Measurements from ENCODE around the genes DDX1 and GEN1.

DNA sequence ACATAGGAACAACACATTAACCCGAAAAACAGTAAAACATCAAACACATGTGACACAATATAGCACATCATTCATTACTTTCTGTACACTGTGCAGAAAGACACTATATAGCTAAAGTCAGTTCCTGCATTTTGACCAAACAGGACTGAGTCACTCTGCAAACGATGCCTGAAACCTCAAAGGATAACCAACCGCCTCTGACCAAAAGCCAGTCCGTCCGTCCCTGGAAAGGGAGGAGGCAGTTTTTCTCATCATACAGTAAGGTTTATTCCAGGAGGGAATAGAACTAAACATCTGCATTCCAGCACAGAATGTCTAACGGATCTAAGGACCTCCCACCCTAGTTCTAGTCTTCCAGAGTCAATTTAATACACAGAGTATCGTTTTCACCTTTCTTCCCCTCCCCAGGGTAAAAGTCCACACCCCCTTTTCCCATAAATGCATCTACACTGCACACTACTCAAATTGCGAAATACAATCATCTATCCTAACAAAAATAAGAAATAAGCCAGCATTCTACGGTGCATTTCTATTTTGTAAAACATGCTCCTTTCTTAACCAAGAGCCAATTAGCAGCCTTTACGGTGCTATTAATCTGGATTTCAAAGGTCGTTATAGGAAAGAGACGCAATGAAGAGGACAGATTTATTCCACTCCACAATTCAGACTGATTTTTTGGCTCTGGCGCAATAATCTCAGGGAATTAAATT is 1.6 kb downstream of the ROCK2 start:
- PRO-cap, result no peak
- RAMPAGE, long total RNA, result no peak
- RRBS, result no CpG with 5 or more reads among the region's 13 CpGs

DNA sequence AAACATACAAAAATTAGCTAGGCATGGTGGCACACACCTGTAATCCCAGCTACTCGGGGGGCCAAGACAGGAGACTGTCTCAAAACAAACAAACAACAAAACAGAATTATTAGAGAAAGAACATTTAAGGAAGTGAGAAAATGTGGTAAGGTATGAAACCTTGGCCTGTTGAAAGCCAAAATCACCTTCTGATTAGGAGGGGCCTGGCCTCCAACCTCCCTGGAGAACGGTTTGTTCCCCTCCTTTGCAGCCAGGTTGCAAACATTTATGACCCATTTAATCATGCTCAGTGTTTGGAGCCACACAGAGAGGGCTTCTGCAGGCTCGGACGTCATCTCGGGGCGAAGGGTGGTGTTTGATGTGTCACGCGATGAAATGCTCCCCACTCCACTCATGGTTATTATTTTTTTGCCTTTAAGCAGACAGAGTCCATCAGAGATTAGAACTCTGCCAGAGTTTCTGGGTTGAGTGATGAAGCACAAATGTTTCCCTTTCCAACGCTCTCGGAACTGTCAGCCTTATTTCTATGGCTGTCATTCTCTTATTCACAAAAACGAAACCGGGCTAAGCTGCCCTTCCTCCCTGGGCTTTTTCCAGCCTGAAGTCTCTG is 33.5 kb upstream of the ROCK2 start:
- PRO-cap, result no peak
- RAMPAGE, long total RNA, result no peak
- RRBS, result no CpG with 5 or more reads among the region's 12 CpGs

DNA sequence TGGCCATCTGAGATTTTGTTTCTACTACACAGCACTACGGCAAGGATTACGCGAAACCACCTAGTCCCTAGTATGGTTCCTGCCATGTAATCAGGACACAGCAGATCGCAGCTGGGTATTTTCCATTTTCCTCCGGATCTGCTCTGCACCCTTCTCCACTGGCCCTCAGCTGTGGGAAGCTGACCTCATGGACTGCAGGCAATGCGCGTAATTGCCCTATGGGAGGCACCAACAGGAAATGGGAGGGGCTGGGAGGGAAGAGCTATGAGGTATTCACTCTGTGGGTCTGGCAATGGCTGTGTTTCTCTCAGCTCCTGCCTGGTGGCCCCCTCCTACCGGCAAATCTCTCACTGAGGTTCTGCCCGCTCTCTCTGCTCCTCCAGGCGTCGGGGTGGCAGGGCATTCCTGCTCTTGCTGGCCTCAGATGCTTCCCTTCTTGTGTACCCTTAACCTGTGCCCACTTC is 59.3 kb upstream of the ROCK2 start:
- PRO-cap, result no peak
- RAMPAGE, long total RNA, result no peak
- RRBS, result no CpG with 5 or more reads among the region's 11 CpGs

DNA sequence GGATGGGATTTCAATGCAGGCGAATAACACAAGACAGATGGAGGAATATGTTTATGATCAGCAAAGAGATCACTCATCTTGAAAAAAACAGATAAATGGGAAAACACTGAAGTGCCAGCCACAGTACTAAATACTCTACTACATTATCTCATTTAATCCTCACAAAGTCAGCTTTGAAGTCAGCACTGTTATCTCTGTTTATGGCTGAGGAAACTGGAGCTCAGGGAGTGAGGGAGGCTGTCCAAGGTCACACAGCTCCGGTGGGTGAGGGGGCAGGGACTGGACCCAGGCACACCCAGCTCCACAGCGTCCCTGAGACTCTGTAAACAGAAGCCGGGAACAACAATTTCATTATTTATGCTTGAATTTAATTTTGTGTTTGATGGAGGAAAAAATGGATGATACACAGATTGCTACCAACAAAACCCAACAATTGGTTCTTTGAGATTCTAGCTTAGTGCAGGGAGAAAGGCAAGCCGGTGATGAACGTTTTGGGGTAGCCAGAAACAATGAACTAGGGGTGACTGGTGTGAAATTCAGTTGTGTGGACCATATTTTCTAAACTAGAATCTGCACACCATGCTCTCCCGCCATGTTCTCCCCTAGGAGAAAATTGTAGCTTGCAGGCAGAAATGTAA is 512 bp upstream of the GREB1 start:
- PRO-cap, result no peak
- RAMPAGE, long total RNA, result no peak
- RRBS, result 46% methylated on average over 3 of the region's 7 CpGs

- PRO-cap, result no peak
- RAMPAGE, long total RNA, result no peak
- RRBS, result no CpG with 5 or more reads among the region's 8 CpGs
These were observed 23.0 kb upstream of the NTSR2 start for GRCh38 chr2:11692936-11693504.

GRCh38 chr2:11710300-11710765 is 36.1 kb upstream of the LPIN1 start:
- PRO-cap, result no peak
- RAMPAGE, long total RNA, result no peak
- RRBS, result no CpG with 5 or more reads among the region's 3 CpGs

DNA sequence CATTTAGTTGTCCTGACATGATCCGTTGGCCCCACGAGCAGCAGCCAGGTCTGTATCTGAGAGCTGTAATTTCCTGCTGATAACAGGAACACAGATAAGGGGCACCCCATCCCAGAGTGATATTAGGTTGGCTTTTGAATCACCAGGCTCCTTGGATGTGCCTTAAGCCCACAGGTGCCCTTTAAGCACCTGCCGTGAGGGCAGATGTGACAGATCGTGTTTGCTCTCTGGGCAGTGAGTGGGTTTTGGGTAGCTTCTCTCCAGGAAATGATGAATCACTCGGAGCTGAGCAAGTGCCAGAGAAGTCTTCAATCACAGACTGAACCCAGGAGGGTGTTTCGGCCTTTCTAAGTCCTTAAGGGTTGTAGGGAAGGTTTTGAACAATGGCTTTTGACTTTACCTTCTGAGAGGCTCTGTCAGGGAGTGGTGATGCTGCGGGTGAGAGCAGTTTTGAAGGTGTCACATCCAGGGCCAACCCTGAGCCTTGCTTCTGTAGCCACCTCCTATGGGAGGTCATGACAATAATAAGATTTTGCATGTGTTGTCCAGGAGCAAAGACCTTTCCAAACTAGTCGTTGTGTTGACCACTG is 7.8 kb downstream of the LPIN1 start:
- PRO-cap, result no peak
- RAMPAGE, long total RNA, result no peak
- RRBS, result no CpG with 5 or more reads among the region's 8 CpGs

DNA sequence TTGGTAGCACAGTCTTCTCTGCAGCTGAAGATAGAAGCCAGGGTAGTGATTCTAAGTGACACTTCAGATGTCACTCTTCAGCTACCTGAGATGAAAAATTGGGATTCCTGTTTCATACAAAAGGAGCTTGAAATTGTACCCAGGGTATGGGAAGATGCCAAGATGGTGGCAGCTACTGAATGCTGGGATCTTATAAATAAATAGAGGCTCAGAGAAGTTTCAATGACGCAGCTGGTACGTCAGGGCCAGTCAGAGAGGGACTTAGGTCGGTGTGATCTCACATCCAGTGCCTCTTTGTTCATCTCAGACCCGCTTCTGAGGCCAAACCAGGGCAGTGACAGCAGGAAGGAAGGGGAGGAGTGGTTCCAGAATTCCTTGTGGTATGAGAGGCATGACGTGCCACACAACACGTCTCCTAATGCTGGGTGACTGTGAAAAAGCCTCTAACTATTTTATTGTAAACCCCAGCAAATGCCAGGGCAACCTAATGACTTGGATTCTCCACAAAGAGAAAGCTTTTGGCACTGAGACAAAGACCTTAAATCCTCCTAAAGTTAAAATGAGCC is 423.2 kb downstream of the LPIN1 start:
- PRO-cap, result no peak
- RAMPAGE, long total RNA, result no peak
- RRBS, result no CpG with 5 or more reads among the region's 6 CpGs

DNA sequence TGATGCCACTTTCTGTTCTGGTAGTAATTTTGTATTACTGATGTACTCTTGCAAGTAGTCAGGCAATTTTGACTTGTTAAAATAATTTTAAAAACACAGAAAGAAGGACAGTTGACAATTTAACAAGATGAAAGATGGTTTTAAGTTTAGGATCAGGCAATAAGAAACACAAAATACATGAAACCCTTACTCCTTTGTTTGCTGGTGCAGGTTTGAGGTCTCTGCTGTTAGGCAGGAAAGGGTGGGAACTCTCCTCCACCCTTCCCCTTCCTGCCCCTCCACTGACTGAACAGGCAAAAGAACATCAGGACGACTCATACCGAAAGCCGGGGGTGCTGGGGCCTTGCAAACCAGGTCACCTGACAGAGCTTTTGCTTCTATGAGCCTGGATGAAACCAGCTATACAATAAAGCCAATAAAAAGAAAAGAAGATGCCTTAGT is 215.4 kb upstream of the TRIB2 start:
- PRO-cap, result no peak
- RAMPAGE, long total RNA, result no peak
- RRBS, result no CpG with 5 or more reads among the region's 3 CpGs

DNA sequence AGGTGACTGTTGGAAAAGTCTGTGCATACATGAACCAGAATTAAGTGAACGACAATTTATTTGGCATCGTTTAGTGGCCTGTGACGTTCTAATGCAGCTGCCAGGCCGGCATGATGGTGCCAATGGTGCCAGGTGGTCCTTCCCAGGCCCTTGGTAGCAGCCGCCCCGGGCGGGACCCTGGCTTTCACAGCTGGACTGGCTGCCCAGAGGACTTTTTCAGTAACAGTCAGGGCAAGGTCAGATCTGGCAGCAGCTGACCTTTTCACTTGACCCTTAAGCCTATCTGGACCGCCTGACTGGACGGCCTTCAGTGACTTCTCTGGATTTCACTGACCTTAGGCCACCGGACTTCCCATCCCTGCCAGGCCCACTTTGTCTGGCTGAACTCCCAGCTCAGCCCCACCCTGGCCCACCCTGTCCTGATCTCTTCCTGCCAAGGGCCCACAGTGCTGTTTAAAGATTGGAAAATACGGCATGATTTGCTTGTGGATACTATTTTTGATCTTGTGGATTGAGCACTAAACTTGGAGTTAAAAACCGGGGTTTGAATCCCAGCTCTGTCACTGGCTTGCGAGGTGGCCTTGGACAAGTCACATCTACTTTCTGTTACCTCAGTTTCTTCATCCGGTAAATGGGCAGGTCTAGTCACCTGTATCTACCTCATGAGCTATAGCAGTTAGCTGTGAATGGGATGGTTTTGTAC is 16.0 kb downstream of the TRIB2 start:
- PRO-cap, result no peak
- RAMPAGE, long total RNA, result no peak
- RRBS, result 38% methylated on average over 6 of the region's 14 CpGs

GRCh38 chr2:14635180-14635966 is 2.9 kb downstream of the LRATD1 start:
- PRO-cap, result no peak
- RAMPAGE, long total RNA, result no peak
- RRBS, result 2% methylated on average over 13 of the region's 38 CpGs

GRCh38 chr2:14717740-14718045 is 85.2 kb downstream of the LRATD1 start:
- PRO-cap, result no peak
- RAMPAGE, long total RNA, result no peak
- RRBS, result no CpG with 5 or more reads among the region's 2 CpGs

DNA sequence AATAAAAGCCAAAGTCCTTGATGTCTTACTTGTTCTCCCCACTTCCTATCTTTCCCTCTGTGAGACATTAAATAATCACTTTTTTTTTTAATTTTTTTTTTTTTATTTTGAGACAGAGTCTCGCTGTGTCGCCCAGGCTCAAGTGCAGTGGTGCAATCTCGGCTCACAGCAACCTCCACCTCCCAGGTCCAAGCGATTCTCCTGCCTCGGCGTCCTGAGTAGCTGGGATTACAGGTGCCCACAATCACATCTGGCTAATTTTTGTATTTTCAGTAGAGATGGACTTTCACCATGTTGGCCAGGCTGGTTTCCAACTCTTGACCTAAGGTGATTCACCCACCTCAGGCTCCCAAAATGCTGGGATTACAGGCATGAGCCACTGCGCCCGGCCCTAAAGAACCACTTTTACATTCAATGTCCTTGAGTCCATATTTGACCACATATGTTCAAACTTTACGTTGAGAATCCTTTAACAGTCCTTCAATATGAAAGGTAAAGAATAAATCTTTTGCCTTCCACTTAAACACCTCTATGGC is 156.6 kb downstream of the NBAS start:
- PRO-cap, result no peak
- RAMPAGE, long total RNA, result no peak
- RRBS, result no CpG with 5 or more reads among the region's 9 CpGs

DNA sequence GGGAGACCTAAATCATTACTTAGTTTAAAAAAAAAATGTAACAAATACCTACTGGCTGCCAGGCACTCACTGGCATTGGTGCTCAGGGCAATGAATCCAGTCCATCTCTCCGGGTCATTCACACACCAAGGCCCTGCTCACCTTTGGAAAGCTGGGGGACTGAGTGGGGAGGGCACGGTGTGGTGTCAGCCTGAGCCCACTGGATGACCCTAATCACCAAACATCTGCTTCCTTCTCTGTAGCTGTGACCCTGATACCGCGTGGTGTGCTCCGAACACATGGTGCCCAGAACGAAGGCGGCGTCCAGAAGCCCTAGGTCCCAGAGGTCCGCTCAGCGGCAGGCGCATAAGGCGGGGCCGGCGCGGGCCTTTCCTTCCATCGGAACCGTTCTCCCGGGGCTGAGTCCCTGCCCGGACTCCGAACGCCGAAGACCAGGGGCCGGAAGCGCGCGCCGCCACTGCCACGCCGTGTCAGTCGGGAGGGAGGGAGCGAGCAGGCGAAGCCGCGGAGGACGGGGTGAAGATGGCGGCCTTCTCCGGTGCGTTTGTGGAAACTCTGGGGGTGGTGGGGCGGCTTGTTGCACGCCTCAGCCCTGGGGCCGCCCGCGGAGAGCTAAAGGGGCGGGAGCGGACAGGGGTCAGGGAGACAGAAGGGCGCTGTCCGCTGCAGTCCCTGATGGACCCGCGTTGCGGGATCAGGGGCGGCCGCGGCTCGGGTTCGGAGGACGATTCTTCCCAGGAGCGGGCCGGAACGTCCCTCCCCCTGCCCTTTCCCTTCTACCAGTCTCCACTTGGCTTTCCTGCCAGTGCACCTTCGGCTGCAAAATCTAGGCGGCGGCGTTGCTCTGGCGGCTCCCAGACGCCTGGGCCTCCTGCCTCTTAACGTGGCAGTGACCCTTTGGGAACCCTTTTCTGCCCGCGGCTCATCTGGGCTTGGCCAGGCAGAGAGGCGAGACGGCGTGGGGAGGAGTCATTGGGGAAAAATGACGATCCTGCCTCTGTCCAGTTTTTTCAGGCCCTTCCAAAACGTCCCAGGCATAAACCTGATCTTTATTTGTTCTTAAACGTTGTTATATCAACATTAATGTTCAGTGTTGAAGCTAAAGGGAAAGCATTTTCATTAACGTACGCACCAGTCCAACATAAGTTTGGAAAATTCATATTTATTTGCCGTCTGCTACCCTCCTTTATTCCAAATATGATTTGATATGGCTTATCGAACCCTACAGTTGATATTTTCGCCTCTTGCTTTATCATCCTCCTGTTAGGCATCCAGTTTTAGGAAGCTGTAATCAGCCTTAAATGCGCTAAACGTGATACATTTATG is at the start of gene DDX1:
Gene DDX1, plus strand, starts transcription at position 457 of the 1,326 bp plus-strand sequence.
- PRO-cap, result bidirectional peak, plus-strand start at position 473 of the sequence, minus-strand start at position 383 of the sequence; bidirectional peak, plus-strand start at position 951 of the sequence, minus-strand start at position 924 of the sequence
- RAMPAGE, long total RNA, result no peak
- RRBS, result 1% methylated on average over 12 of the region's 81 CpGs

DNA sequence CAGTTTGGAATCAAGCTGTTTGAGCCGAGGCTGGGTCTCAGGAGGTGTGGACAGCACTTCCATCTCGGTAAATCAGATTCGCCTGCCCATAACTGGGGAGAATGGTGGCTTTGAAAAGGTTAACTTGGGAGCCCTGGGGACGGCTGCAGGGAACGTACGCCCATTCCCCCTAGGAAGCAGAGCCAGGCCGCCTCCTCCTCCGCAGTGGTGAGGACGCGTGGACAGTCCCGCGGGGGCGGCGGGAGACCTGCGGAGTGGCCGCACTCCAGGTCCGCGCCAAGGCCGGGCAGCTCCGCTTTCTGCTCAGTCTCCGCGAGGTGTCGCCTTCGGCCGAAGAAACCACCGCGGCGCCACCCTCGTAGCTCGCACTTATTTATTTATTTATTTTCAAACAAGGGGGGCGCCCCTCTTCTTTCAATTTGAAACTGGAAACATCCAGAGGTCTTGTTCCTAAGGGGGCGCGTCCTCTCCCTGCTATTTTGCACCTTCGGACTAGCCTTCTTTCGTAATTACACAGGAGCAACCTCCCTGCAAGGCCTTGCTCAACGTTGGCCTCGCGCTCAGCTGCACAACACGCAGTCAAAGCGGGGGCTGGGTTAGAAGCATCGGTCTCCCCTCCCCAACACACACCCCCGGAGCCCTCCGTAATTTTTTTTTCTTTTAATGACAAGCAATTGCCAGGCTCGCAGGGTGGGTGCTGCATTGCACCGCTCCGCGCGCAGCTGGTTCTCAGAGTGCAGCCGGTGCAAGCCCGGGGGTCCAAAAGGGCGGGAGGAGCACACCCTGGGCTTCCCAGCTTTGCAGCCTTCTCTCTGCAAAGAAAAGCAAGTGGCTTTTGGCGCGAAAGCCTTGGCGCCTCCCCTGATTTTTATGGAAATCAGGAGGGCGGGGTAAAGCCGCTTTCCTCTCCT is 555 bp upstream of the MYCN start:
- PRO-cap, result no peak
- RAMPAGE, long total RNA, result no peak
- RRBS, result 6% methylated on average over 7 of the region's 56 CpGs

GRCh38 chr2:16244959-16245488 is 304.7 kb downstream of the MYCN start:
- PRO-cap, result no peak
- RAMPAGE, long total RNA, result no peak
- RRBS, result no CpG with 5 or more reads among the region's 7 CpGs

GRCh38 chr2:16650965-16651378 is 14.7 kb downstream of the CYRIA start:
- PRO-cap, result no peak
- RAMPAGE, long total RNA, result no peak
- RRBS, result no CpG with 5 or more reads among the region's 9 CpGs

DNA sequence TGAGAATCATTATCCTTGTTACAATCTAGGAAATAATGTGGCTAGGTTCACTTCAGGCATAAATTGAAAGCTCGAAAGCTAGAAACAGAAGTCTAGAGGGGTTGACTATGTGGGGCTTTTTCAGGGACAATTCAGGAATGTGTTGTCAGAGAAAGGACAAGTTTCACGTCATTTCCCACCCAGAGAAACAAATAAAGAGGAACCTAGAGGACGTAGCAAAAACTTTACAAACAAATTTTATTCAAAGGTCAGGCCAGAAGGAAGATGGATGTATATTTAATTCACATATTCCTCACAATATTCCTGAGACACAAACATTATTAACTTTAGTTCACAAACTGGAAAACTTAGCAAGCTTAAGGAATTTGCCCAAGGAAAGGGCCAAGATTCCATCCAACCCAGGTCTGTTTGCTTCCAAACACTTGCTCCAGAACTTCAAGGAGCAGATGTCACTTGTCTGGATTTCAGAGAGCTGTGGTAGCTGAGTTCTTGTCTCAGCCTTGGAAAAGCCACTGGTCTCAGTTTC is 7.4 kb downstream of the CYRIA start:
- PRO-cap, result no peak
- RAMPAGE, long total RNA, result no peak
- RRBS, result no CpG with 5 or more reads among the region's 3 CpGs

- PRO-cap, result no peak
- RAMPAGE, long total RNA, result no peak
- RRBS, result no CpG with 5 or more reads among the region's 8 CpGs
These were observed 76.5 kb downstream of the RAD51AP2 start for GRCh38 chr2:17441826-17442121.

DNA sequence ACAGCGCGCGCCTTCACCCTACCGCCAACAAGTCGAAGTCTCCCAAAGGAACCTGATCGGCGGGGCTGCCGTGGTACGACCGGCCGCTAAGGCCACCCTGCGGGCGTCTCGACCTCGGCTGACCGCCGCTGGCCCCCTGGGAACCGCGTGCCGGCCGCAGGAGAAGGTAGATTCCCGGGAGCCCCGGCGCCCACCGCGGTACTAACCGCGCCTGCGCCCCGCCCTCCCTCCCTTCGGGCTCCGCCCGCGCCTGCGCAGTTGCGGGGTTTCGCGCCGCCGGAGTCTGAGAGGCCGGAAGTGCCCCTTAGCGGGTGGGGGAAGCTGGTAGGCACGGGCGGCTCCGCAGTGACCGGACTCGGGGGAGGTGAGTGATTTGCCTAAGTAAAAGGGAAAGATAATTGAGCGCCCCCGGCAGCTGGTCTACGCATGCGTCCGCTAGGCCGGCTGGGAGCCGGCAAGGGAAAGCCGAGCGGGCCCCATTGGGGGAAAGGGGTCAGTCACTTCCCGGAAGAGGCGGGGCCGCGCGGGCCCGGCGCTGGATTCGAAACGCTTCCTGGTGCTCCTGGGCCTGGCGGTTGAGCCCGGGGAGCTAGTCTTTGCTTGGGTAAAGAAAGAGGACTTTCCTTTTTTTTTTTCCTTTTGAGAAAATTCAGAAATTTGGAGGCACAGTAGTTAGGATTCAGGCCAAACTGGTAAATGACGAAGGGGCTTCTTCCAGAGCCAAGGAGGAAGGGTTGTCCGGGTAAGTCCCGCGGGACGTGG is at the start of gene GEN1:
Gene GEN1, plus strand, starts transcription at position 535 of the 762 bp plus-strand sequence.
- PRO-cap, result bidirectional peak, plus-strand start at position 279 of the sequence, minus-strand start at position 203 of the sequence
- RAMPAGE, long total RNA, result start-site peak on the minus strand centred at position 191 of the sequence, 111 bp wide, 134 and 100 reads in 2 replicates
- RRBS, result under 1% methylated on average over 45 of the region's 72 CpGs